ENCODE measurements around the genes CLDN8, KRTAP19-6, KRTAP6-1, KRTAP19-8 and IFNGR2.

GRCh38 chr21:29232847-29234058, 65.5 kb upstream of the BACH1 start:
- PRO-cap, result no peak

- PRO-cap, result no peak
These were observed 3.4 kb upstream of the BACH1 start for GRCh38 chr21:29295261-29295814.

DNA sequence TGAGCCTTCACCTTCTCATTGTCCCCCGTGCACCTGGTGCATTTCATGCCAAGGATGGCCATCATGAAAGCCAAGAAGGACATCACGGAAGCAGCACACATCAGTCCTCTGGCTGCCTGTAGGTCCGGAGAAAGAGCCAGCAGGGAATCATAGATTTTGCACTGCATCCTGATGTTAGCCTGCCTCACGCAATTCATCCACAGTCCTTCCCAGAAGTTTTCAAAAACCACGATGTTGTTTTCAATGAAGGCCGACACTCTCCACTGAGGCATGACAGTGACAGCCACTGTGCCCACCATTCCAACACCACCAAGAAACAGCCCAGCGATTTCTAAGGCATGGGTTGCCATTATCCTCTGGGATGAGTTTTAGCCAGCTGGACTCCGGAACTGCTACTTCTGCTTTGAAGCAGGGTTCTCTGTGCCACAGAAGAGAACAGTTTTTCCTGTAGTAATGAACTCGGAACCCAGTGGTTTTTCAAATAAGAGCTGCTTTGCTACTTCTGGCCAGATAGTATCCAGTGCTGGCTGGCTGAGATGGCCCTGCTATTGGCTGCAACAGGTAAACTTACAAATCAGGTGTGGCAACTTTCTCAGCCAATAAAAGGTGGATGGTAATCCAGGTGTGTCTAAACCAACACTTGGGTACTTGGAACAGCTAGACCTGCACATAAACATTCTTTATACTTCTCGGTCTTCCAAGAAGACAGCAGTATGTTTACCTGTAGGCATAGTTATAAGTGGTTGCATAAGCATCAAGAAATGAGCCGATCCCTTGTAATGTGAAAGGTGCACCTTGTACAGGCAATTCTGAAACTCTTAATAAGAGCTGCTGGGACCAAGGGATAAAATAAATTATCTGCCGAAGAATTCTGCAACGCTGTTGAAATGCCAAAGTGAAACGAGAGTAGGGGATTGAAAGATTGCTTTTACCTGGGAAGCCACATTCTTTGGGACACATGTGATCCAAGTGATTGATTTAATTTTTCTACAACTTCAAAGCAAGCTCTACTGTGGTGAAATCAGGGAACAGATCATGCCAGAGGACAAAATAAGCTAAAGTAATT, at the start of gene CLDN8:
CLDN8 (minus strand) TSS at position 522 of the 1,066 bp plus-strand sequence.
- PRO-cap, result no peak

- PRO-cap, result no peak
These were observed at the start of gene KRTAP19-6 for GRCh38 chr21:30541738-30542282. KRTAP19-6 (minus strand) TSS chr21:30541864.

GRCh38 chr21:30613862-30614201, at the start of gene KRTAP6-1:
KRTAP6-1 (minus strand) TSS chr21:30613930.
- PRO-cap, result no peak

DNA sequence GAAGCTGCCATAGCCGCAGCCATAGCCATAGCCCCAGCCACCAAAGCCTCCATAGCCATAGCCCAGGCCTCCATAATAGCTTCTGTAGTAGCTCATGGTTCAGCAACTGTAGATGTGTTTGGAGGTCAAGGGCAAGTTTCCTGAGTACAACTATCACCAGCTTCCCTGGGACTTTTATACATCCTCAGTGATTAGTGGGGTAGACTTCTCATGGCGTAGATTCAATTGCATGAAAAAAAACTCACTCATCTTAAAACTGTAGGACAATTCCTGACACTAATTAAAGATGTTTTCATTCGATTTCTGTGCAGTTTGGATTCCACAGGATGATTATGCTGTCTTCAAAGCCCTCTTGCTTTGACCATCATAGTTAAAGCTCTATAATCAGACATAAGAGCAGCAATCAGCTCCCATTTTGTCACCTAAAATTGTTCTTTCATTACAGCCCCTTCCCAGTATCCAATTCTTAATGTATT, at the start of gene KRTAP19-8:
KRTAP19-8 (minus strand) TSS at position 129 of the 476 bp plus-strand sequence.
- PRO-cap, result no peak

DNA sequence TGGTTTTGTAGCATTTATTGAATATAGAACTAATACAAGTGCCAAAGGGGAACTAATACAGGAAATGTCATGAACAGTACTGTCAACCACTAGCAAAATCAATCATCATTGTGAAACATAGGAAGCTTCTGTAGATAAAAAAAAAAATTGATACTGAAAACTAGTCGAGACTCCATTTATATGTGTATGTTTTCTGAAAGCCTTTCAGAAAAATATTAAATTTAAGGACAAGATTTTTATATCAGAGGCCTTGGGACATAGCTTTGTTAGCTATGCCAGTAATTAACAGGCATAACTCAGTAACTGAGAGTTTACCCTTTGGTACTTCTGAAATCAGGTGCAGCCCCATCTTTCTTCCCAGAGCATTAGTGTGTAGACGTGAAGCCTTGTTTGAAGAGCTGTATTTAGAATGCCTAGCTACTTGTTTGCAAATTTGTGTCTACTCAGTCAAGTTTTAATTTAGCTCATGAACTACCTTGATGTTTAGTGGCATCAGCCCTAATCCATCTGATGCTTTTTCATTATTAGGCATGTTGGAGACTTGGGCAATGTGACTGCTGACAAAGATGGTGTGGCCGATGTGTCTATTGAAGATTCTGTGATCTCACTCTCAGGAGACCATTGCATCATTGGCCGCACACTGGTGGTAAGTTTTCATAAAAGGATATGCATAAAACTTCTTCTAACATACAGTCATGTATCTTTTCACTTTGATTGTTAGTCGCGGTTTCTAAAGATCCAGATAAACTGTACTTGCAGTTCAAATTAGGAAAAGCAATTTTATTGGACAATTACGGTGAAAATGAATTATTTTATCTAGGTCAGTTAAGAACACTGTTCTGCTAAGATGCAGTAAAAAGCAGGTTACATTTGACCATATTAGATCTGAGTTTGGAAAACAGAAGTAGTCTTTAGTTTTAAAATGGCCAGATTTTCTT, 7.5 kb downstream of the SOD1 start:
- PRO-cap, result no peak

GRCh38 chr21:31677134-31678027, 17.9 kb downstream of the SOD1 start:
- PRO-cap, result no peak

DNA sequence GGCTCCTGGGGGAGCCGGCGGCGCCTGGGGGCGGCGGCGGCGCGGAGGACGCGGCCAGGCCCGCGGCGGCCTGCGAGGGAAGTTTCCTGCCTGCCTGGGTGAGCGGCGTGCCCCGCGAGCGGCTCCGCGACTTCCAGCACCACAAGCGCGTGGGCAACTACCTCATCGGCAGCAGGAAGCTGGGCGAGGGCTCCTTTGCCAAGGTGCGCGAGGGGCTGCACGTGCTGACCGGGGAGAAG, 796 bp downstream of the HUNK start:
- PRO-cap, result no peak

DNA sequence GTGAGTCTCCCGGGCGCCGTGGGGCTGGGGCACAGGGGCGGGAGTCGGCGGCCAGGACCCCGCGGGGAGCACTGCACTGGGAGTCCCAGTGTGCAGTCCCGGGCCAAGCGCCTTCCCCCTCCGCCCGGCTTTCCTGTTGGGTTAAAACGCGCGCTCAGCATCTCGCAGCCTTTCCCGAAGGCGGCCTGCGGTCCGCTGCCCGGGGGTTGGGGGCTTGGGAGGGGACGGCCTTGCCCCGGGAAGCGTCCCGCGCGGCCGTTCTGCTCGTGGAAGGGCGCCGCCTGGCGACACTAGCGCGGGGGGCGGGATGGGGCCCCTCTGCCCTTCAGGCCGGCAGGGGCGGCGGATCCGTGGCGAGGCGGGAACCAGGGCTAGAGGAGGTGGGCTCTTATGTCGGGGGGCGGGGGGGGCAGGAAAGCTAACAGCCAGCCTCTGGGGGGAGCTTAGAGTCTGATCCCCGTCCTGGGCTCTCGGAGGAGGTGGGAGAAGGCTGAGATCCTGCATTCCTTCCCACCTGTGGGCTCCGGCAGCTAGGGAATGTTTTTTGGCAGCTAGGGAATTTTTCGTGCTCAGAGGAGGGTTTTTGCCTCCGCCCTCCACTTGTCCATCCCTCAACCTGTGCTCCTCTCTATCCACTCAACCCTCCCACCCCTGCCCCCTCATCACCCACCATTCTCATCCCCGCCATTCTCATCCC, 1.3 kb downstream of the HUNK start:
- PRO-cap, result no peak

DNA sequence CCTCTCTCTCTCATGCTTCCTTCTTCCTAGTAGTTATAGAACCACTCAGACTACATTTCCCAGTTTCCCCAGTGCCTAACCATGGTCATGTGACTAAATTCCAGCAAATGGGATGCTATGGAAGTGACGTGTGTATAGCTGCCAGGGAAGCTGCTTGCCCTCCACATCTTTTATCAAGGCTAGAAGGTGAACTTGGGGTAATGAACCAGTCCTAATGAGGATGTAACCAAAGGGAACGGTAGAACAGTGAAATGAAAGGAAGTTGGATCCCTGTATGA, 184.0 kb downstream of the MIS18A start:
- PRO-cap, result no peak

GRCh38 chr21:32328703-32329058, 30.0 kb downstream of the MRAP start:
- PRO-cap, result no peak

- PRO-cap, result no peak
These were observed 38.2 kb downstream of the MRAP start for GRCh38 chr21:32336615-32337433.

DNA sequence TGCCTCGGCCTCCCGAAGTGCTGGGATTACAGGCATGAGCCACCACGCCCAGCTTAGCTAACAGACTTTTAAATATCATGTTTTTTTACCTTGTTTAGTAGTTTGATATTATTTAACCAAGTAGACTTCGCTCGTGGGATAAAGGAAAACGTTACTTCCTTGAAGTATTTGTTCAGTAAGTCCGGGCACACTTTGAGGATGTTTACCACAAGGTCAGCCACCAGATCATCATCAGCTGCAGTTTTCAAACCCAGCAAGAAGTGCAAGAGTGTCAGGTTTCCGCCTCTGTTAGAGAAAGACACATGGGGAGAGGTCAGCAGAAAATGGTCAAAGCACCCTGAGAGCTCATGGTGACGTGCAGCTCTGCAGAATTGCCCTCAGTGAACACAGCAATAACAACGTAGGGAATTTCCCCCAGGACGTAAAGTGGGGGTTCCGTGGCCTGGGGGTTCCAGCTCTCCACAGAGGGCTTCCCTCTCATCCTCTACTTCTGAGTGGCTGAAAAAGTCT, 24.4 kb downstream of the URB1 start:
- PRO-cap, result no peak

DNA sequence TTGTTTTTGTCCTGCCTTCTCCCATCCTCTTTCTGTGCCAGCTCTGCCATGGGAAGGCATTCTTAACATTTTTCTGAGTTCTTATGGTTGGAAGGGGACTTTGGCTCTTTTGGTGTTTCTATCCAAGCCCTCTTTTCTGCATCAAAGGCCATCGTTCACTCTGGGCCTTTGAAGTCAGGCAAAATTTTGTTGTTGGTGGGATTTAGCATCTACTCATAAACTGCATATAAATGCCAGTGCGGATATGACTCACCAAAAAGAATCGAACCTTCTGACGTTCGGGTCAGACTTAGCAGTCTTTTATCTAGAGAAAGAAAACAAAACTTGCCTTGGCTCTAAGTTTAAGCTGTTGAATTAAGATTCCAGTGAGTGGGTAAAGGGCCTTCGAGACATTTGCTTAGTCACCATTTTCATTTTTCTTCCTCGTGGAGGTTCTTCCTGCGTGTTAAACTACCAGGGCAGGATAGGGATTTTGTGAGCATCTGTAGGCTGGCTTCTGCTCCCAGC, 51.4 kb downstream of the EVA1C start:
- PRO-cap, result no peak

DNA sequence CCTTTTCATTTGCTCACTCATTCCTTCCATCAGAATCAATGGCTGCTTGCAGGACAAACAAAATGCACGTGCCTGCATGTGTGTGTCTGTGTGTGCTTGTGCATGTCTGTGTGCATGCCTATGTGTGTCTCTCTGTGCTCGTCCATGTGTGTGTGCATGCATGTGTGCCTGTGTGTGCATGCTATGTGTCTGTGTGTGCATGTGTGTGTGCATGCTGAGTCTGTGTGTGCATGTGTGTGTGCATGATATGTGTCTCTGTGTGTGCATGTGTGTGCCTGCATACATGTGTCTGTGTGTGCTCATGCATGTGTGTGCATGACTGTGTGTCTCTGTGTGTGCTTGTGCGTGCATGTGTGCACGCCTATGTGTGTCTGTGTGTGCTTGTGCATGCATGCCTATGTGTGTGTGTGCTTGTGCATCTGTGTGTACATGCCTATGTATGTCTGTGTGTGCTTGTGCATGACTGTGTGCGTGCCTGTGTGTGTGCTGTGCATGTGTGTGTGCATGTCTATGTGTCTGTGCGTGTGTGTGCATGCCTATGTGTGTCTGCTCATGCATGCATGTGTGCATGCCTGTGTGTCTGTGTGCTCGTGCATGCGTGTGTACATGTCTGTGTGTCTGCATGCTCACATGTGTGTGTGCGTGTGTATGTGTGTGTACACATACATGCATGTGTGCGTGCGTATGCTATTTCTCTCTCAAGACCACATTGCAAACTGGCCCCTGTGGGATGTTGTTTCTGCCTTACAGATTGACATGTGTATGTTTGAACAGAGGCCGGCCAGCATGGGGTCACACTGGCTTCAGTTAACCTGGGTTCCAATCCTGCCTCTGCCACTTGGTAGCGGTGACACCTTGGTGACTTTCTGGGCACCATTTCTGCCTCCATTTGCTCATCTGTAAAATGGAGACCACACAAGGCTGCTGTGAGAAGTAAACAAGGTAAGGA, 52.1 kb downstream of the TCP10L start:
- PRO-cap, result no peak

DNA sequence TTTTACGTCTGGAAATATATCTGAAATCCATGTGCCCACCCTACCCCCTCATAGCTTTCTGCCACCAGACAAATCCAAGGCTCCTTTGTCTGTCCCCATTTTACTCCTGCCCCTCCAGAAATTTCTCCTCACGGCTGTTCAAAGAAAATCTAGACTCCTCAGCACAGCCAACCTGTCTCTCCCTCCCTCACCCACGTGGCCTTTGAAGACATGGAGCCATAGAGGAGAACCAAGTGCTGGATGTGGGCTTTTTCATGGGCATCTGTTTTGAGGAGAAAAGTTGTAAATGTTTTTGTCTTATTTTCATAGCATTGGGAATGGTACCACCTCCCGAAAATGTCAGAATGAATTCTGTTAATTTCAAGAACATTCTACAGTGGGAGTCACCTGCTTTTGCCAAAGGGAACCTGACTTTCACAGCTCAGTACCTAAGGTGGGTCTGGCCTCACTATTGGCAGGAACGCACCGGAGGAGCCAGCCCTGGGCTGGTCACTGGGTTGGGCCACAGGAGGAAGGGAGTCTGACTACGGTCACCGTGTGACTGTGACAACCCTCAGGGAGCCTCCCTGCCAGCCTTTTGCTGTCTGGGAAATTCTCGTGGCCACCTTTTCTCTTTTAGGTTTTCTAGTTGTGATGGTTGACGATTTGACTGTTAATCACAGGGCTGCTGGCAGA, 2.1 kb downstream of the IL10RB start:
- PRO-cap, result no peak

DNA sequence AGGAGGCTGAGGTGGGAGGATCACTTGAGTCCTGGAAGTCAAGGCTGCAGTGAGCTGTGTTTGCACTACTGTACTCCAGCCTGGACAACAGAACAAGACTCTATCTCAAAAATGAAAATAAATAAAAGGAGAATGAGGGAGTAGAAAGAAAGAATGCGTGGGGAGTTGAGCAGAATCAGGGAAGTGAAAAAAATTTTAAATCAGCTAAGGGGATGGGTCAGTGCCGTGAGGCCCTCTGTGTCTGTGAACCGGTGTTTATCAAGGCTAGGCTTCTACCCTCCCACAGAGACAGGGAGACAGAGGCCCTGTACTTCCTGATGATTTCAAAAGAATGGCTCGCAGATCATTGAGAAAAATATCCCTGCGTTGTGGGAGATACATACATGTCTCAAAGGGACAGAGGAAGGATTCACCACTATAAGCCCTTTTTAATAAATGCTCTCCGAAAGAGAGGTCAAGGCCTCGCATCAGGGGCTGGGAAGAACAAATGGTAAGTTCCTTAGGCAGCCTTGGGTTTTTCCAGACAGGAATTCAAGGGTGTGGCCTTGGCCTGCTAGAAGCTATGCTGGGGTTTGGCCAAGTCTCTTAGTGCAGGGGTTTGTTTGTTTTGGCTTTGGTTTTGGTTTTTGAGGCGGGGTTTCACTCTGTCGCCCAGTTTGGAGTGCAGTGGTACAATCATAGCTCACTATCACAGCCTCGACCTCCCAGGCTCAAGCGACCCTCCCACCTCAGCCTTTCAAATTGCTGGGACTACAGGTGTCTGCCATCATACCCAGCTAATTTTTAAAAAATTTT, 20.8 kb downstream of the IL10RB start:
- PRO-cap, result no peak

GRCh38 chr21:33332046-33332518, 7.3 kb downstream of the IFNAR1 start:
- PRO-cap, result no peak

GRCh38 chr21:33403352-33403954, at the start of gene IFNGR2:
IFNGR2 (plus strand) TSS chr21:33403413.
- PRO-cap, result no peak